ENCODE results near the genes ENKUR and ABI1.

DNA sequence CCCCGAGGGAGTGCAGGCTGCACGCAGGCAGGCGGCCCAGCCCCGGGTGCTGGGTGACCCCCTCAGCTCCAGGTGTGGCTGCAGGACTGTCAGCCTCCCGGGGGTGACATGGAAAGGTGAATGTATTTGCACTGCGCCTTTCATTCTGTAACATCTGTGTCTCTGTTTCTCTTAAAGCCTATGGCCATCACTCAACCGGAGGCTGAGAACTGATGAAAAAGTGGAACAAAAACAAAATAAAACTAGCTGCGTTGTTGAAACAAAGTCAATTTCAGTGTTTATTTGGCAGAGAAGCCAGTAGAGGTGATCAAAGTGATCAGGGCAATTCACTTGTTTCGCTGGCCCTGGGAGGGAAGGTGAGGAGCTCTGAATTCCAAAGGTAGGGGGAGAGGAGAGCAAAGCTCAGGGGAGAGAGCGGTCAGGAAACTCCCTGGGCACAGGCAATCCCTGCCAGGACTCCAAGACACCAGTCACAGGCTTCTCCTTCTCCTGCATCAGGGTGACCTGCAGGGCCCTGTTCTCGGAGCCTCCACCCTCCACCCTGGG, 6.9 kb upstream of the KIAA1217 start:
- RRBS = 93% methylated on average over 3 of the region's 11 CpGs

DNA sequence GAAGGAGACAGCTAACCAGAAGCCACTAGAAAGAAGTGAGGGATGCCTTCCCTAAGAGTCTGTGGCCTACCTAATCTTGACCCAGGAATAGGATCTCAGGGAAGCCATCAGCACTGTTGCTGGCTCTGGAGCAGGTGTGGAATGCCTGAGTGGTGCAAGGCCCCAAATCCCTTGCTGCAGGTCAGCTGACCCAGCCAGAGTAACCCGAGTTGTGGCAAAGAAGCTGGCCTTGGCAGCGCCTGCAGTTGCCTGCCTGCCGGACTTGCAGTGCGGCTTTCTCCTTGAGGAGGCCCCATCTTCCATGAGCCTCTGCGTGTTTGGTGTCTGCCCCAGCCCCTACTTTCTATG, 5.8 kb downstream of the KIAA1217 start:
- RRBS = no CpG with 5 or more reads among the region's 5 CpGs

GRCh38 chr10:24384796-24385324, 175.9 kb downstream of the KIAA1217 start:
- RRBS = no CpG with 5 or more reads among the region's 6 CpGs

DNA sequence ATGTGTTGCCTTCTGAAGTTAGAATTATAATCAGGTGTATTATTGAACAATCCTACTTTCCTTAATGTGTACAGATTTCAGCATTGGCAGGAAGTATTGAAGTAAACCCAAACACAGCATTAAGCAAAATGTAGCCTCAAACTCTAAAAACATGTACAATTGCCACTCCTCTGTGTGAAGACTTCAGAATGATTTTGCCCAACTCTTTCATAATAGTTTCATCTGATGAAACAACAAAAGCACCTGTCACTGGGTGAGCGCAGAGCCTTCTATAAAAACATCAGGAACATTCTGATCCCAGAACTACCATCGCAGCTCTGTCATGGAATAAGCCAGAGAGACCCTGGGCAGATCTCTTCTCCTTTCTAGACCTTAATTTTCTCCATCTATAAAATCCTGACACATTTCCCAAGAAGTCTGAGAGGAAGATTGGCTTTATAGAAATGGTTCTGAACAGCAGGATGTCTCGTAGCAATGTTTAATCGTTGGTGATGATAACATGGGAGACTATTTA, 197.8 kb downstream of the KIAA1217 start:
- RRBS = no CpG with 5 or more reads among the region's 4 CpGs

- RRBS = no CpG with 5 or more reads among the region's 3 CpGs
Observed at GRCh38 chr10:24532066-24532642, 191.5 kb downstream of the ARHGAP21 start.

- RRBS = no CpG with 5 or more reads among the region's 2 CpGs
Observed at GRCh38 chr10:24652065-24652266, 71.7 kb downstream of the ARHGAP21 start.

DNA sequence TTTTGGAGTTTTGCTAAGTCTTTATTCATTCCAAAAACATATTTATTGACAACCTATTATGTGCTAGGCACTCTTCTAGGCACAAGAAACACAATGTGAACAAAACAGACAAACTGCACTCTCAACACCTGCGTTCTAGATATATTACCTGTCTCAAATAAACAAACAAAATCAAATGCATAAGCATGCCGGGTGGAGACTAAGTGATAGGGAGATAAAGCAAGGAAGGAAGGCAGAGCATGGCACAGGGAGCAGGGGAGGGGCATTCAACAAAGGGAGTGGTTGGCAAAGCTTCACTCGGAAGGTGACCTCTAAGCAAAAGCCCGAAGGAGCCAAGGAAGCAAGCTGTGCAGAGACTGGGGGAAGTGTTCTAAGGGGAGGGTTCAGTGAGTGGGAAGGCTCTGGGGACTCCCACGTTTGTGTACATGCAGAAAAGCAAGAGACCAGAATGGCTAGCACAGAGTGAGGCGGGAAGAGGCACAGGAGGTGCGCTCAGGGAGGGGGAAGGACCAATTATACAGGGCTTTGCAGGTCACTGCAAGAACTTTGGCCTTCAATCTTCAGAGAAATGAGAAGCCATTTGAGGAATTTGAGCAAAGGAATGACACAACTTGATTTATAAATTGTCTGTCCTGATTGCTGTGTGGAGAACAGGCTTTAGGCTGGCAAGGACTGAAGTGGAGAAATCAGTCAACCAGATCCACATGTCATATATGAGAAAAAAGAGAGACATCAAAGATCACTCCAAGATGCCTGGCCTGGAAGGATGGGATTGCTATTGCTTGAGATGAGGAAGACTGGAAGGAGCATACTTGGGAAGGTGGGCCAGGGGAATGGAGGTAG, 7.4 kb downstream of the ARHGAP21 start:
- RRBS = no CpG with 5 or more reads among the region's 7 CpGs

GRCh38 chr10:24721063-24721804, 2.5 kb downstream of the ARHGAP21 start:
- RRBS = 19% methylated on average over 3 of the region's 20 CpGs

- RRBS = no CpG with 5 or more reads among the region's 8 CpGs
Observed at GRCh38 chr10:24867102-24867833, 85.1 kb downstream of the PRTFDC1 start.

DNA sequence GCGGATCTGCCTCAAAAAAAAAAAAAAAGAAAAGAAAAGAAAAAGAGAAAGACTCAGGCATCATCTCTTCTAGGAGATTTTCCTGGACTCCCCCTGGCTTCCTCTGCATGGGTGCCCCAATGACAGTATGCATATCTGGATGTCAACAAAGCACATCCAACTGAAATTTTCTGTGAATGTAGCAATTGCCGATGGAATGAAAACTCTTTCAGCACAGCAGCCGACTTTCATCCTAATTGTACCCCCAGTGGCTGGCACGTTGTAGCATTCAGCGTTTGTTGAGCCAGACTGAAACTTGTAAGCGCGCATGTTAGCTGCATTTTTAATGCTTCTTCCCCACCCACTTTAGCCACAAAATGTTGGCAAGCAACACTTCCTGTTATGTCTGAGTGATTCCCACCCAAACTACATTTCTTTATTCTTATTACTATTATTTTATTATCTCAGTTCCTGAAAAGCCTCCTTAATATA, 70.2 kb downstream of the PRTFDC1 start:
- RRBS = no CpG with 5 or more reads among the region's 7 CpGs

- RRBS = no CpG with 5 or more reads among the region's 11 CpGs
Observed at GRCh38 chr10:24894612-24895292, 57.7 kb downstream of the PRTFDC1 start.

GRCh38 chr10:25015838-25016807, at the start of gene ENKUR:
Gene ENKUR, minus strand, starts transcription at chr10:25016158.
- RRBS = no CpG with 5 or more reads among the region's 52 CpGs

- RRBS = no CpG with 5 or more reads among the region's 1 CpG
Observed at GRCh38 chr10:26598065-26598448, 99.4 kb upstream of the PDSS1 start.

GRCh38 chr10:26721439-26722131, 24.1 kb downstream of the PDSS1 start:
- RRBS = no CpG with 5 or more reads among the region's 11 CpGs

DNA sequence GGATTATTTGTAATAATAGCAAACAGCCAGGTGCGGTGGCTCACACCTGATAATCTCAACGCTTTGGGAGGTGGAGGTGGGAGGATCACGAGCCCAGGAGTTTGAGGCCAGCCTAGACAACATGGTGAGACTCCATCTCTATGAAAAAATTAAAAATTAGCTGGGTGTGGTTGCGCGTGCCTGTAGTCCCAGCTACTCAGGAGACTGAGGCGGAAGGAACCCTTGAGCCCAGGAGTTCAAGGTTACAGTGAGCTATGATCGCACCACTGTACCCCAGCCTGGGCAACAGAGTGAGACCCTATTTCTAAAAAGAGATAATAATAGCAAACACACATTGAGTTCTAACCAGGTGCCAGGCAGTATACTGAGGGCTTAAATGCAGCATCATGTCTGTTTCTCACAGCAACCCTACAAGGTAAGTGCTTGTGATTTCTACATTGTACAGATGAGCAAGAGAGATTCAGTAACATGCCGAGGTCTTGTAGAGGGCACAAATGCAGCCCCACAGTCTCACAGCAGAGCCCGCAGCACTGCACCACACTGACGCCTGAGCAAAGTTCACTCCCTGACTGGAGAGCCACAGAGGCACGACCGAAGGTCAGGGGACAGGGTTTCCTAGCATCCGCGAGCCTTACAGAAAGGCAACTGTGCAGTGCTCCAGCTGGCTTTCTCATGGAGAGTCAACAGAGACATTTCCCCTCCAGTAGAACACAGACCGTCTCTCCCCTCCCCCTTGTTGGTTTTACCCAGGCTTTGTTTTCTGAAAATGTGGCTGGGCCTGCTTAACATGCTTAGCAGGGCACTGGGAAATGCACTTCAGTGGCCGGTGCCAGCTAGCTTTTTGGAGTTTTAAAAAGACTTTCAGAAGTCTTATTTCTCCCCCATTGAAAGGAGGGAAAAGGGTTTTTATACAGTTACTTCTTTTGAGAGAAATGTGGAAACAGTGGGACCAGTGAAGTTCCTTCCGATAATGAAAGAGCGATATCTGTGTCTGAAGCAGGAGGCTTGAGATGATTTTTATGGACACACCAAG, 36.5 kb downstream of the PDSS1 start:
- RRBS = no CpG with 5 or more reads among the region's 18 CpGs

DNA sequence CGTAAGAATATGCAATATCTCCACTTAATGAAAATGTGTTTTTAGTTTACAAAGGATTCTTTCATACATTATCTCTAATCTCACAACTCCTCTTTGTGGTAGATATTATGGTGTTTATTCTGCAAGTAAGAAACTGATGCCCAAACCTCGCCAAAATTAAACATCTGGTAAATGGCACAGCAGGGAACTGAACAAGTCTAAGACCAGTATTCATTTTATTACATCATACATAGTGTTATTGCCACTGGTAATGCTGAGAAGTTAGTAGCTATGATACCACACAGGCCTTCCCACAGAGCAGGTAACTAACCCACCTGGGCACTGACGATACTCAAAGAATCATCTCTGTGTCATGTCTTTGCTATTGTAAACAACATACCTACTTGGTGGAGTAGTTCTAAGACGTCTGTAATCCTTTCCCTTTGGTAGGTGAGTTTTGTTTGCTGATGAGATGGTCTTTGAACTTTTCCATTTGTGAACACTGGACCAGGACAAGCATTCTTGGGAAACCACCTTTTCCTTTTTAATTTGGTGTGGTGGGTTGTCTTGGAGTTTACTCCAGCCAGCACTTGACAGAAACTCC, 40.8 kb downstream of the PDSS1 start:
- RRBS = no CpG with 5 or more reads among the region's 4 CpGs

GRCh38 chr10:26860464-26861114, at the start of gene ABI1:
Gene ABI1, minus strand, starts transcription at chr10:26860958.
- RRBS = 1% methylated on average over 7 of the region's 50 CpGs

DNA sequence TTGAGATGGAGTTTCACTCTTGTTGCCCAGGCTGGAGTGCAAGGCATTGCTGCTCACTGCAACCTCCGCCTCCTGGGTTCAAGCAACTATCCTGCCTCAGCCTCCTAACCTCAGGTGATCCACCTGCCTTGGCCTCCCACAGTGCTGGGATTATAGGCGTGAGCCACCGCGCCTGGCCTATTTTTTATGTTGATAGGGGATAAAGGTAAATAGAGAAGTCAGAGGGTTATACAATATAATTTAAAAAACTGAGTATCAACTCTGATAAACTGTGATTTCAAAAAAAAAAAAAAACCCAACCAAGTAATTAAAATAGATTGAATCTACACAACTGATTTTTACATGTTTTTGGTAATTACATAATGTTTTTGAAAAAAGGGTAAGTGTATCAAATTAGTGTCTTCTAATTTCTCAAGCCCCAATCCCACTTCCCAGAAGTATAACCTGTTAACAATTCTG, 17.4 kb downstream of the YME1L1 start:
- RRBS = no CpG with 5 or more reads among the region's 4 CpGs

GRCh38 chr10:27138956-27139850, 15.0 kb downstream of the YME1L1 start:
- RRBS = no CpG with 5 or more reads among the region's 6 CpGs